ENCODE data around the genes LINGO1 and CIB2.

- PRO-cap, 2 experiments = peak in 2 of 2 experiments; most common plus-strand start chr15:77022227 (in 1); most common minus-strand start chr15:77022101 (in 1)
Observed at GRCh38 chr15:77021907-77022573, 27.1 kb downstream of the PSTPIP1 start.

- PRO-cap, 2 experiments = no peak in any of the 2 experiments
Observed at GRCh38 chr15:77046177-77047055, 24.5 kb downstream of the TSPAN3 start.

GRCh38 chr15:77155568-77156404 lies 84.9 kb upstream of the TSPAN3 start:
- PRO-cap, 2 experiments = no peak in any of the 2 experiments

DNA sequence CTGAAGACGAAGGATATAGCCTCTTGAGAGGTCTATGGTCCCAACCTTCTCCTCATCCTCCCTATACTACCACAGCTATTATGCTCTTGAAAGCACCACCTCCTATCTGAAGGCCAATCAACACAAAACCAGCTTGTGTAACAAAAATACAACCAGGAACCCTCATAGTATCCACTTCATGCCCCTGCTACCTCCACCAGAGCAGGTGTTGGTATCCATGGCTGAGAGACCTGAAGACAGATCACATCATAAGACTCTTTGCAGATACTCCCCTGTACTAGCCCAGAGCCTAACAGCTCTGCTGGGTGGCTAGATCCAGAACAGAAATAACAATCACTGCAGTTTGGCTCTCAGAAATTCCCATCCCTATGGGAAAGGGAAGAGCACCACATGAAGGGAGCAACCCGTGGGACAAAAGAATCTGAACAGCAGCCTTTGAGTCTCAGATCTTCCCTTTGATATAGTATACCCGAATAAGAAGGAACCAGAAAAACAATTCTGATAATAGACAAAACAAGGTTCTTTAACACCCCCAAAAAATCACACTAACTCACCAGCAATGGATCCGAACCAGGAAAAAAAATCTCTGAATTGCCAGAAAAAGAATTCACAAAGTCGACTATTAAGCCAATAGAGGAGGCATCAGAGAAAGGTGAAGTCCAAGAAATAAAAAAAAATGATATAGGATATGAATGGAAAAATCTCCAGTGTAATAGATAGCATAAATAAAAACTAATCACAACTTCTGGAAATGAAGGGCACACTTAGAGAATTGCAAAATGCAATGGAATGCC lies 152.4 kb downstream of the PEAK1 start:
- PRO-cap, 2 experiments = no peak in any of the 2 experiments

GRCh38 chr15:77372603-77373183 lies 47.2 kb downstream of the PEAK1 start:
- PRO-cap, 2 experiments = no peak in any of the 2 experiments

DNA sequence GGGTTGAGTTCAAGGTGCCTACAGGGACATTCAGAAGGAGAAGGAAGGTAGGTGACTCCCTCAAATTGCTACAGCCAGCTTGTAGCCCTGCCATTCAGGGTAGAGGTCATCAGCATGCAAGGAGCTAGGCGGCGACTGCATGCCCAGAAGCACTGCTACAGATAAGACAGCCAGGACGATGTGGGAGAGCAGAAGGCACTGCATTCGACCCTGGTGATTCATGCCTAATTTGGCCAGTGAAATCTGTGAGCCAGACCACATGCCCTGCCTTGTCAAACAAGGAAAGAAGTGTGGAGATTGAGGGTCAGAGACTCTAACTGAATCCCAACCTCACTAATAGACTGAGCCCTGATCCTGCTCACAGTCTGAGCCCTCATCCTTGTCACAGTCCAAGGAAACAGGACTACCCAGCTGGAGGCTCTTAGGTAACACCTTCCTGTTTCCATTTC lies 86.7 kb downstream of the LINGO1 start:
- PRO-cap, 2 experiments = no peak in any of the 2 experiments

DNA sequence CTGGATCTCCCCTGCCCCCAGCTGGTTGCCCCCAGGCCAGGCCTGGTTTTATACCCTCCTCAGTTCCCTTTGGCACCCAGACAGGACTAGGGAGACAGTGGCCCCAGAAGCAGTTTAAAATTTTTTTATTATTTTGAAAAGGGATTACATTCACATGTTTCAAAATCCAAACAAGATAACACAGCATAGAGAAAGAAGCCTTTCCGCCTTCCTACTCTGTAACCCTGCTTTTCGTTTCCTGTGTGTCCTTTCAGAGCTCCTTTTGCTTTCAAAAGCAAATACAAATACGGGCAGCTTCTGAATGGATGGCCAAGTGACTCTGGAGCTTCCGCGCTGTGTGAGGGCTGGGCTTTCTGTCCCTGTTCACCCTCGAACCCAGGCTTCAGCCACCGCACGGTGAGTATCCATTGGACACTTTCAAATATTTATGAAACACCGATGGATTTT lies 63.9 kb downstream of the LINGO1 start:
- PRO-cap, 2 experiments = no peak in any of the 2 experiments

DNA sequence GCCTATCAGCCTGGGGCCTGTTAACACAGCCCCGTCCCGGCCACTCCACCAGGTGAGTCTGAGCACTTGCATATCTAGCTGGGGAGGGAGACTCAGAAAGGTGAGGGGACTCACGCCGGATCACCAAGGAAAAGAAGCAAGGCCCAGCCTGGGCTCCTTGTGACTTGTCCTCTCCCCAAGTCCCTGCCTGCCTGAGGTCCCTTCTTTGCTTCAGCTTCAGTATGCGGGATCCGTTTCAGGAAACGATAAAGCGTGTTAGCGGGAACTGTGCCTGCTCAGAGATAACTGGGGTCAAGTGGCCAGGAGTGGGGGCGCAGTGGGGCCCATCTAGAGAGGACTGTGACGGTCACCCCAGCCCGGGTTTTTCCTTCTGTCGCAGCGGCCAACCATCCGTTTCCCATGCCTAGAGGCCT lies 10.3 kb downstream of the LINGO1 start:
- PRO-cap, 2 experiments = no peak in any of the 2 experiments

GRCh38 chr15:77632577-77633448 lies at the start of gene LINGO1:
Gene LINGO1 (minus strand): TSS chr15:77632912.
- PRO-cap, 2 experiments = no peak in any of the 2 experiments

DNA sequence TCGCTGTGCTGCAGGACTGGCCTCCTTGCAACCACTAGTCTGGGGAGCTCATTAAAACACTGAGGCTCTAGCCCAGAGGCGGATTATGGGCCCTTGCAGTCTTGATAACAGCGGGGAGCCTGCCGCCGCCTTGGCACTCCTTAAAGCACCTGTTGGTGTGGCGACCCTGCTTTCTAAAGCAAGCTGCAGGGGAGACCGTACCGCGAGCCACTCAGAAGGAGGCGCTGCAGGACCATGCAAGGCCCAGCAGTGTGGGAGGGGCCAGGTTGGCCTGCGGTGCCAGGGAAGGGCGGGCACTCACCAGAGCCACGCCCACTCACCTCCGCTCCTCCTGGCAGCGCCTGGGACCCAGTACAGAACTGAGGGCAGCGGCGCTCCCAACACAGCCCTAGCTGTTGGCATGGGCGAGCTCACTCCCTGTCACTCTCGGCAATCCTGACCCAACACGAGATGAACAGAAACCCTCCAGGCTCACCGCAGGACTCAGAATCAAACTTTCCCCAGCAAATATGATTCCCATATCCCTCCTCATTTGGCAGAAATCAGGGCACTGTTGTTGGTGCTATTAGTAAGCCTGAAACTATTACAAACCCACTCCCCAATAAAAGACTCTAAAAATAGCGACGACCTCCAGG lies 77.4 kb downstream of the TBC1D2B start:
- PRO-cap, 2 experiments = no peak in any of the 2 experiments

DNA sequence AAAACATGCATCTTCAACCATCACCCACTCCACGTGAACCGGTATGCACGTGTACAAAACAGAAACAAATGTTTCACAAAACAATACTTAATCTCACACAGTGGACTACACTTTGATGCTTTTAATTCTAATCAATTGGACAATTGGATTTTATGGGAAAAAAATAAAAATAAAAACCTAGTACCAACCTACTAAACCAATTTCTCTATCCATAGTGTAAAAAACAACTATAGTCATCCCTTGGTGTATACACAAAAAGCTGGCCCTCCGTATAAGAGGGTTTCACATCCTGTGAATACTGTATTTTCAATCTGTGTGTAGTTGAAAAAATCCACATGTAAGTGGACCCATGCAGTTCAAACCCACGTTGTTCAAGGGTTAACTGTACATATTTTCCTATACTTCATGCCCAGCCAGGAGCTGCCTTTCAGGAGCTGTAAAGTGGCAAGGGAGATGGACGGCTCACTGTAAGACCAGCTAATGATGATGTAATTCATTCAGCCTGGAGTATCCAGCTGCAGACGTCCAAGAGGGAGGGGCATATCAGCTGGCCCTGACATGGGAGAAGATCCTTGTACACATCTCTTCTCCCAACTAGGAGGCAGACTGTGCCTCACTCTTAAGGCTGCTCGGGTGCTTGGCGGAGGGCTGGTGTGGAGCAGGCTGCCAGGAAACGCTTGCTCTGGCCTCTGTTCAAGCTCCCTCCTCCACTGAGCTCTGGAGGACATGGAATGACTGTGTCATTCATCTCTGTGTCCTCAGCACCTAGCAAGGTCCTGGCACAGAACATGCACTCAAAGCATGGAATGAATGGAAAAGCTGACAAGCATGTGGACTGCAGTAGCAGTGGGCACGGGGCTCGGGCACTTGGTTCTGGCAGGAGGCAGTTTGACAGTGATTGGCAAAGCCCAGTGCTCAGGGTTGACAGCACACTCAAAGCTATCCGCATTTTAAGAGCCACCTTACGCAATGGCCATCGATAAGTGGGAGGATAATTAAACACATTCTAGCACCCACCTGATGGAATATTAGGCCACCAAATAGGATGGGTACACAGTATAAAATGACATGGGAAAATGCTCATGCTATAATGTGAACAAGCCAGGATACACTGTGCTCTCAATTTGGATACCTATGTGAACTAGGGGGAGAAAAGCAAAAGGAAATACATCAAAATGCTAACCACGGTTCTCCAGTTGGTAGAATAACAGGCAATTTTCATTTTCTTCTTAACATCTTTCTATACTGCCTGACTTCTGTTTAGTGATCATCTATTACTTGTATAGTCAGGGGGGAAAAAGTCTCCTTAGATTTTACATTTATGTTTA lies 72.5 kb downstream of the TBC1D2B start:
- PRO-cap, 2 experiments = no peak in any of the 2 experiments

DNA sequence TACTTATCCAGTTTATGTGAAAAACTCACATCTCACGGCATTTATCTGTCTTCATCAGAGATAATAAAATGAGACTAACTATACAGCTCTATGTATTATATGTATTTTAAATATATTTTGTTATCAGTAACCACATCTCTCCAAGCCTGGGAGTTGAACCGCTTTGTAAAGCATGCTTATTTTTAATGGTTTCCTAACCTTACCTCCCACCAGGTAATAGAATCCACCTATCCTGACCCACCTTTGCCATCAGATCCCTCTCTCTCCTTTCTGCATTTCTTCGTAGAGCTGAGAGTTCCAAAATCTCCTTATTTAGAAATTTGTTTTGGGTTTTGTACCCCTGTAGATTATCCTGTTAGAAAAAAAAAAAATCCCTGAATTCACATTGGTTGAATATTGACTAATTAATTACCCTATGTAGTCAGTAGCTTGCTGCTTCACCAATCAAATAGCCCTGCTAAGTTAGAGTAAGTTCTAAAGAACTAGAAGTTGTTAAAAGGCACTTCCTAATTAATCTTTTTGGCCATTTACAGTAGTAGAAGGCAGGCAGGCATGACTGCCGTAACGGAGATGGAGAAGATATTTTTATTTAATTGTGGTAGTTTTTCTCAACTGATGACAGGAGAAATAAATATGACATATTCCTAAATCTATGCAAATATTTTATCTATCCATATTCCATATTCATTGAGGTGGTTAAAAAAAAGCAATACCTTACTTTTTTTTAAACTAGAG lies 59.7 kb downstream of the TBC1D2B start:
- PRO-cap, 2 experiments = no peak in any of the 2 experiments

GRCh38 chr15:78035399-78035796 lies 42.1 kb downstream of the TBC1D2B start:
- PRO-cap, 2 experiments = peak in 1 of 2 experiments; most common minus-strand start chr15:78035561 (in 1)

GRCh38 chr15:78050588-78050904 lies 27.0 kb downstream of the TBC1D2B start:
- PRO-cap, 2 experiments = peak in 2 of 2 experiments; most common plus-strand start chr15:78050656 (in 1)

GRCh38 chr15:78066002-78066753 lies 11.3 kb downstream of the TBC1D2B start:
- PRO-cap, 2 experiments = no peak in any of the 2 experiments

GRCh38 chr15:78130834-78132147 lies at the start of gene CIB2:
Gene CIB2 (minus strand): TSS chr15:78131445.
- PRO-cap, 2 experiments = peak in 2 of 2 experiments; most common plus-strand start chr15:78131168 (in 1); most common minus-strand start chr15:78131391 (in 2)

- PRO-cap, 2 experiments = no peak in any of the 2 experiments
Observed at GRCh38 chr15:78133813-78134235, 2.6 kb upstream of the CIB2 start.

GRCh38 chr15:78203114-78203847 lies 31.1 kb downstream of the ACSBG1 start:
- PRO-cap, 2 experiments = no peak in any of the 2 experiments

DNA sequence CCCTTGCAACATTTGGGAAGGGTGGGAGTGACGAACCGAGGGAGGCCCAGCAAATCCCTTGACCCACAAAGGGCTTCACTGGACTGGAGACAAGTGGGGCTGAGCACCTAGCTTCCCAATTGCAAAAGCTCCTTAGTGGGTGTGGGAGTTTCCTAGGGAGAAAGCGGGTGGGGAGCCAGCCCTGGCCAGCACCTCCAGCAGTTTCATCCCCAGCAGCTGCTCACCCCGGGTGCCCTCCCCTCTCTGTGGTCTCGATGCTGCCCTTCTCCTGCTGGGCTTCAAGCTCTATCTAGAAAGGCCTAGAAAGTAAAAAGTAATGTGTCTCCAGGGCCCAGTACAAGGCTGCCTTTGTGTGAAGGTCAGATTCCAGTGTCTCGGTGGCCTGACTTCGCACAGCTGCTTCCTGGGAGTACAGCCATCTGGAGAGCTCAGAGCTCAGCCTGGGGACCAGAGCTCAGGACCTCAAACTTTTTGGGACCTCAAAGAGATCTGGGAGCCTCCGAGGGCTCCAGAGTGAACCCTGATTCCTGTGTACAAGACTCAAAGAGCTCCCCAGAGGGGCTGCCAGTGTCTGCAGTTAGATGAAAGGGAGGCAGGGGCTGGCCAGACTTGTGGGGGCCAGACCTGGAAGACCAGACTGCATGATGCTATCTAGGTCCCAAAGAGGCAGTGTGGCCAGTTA lies 29.4 kb downstream of the ACSBG1 start:
- PRO-cap, 2 experiments = no peak in any of the 2 experiments

GRCh38 chr15:78266610-78267201 lies 2.3 kb downstream of the DNAJA4 start:
- PRO-cap, 2 experiments = no peak in any of the 2 experiments